A375 (cell line): ENCODE results near the gene NODAL.

- RAMPAGE, long total RNA, result no peak
Measured at GRCh38 chr10:70267296-70268035, 16.3 kb downstream of the NPFFR1 start.

DNA sequence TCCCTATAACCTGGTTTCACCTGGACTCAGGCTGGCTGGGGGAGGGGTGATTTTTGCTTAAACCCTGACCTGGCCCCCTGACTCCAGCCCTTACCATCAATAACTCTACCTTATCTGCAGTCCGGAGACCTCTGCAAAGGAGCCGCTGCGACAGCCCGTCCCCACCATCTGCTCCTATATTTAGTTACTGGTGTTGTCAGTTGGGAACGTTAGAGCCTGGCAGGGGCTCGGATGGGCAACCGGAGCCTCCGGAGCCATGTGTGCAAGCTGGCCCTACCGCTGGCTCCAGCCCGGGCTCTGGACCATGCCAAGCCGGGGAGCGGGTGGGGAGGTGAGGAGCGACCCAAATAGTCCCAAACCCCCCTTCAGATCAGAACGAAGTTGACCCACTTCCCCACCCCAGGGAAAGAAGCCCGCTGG is 1.0 kb downstream of the LRRC20 start:
- RAMPAGE, long total RNA, result no peak

DNA sequence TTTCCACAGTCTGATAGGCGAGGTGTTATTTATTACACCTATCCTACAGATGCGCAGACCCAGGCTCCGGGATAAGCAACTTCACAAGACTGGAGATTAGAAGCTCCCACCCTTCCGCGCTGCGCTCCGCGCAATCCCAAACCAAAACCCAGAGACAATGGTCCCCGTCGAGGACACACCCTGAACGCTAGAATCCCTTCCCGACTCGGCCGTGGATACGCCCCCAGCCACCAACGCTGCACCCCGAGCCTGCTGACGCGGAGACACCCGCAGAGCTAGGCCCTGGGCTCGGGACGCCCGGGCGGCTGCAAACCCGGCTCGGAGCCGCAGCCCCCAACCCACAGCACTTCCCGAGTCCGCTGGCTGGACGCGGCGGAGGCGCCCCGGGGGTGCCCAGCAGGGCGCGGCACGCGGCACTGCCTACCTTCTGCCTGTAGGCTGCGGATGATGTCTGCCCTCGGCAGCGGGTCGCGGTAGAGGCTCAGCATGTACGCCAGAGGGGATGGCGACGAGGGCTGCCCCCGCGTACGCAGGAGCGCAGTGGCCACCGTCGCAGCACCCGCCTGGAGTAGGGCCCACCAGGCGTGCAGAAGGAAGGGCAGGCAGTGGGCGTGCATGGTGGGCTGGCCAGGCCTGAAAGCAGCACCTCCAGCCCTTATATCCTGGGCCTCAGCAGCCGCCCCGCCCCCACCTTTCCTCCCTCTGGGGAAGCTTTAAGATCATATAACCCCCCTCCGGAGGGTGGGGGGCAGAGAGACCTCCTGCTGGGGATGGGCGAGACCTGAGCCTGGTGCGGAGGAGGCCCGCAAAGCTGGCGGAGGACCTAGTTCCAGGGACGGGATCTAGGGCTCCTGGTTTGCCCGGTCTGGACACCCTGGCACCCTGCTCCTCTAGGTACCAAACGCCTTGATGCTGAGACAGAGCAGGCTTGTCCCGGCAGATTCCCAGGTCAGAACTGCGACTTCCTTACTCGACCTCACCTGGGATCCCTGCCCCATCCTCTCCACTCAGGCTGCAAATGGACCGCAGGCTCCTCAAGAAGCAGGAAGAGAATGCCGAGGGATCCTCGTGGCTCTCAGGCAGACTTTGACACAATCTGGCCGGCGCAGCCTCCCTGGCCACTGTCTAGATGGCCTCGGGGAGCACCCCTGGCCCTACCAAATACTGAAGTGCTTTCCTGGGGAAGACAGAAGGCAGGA is at the start of gene NODAL:
Gene NODAL (minus strand): TSS at position 631 of the 1,199 bp plus-strand sequence.
- RAMPAGE, long total RNA, result no peak

DNA sequence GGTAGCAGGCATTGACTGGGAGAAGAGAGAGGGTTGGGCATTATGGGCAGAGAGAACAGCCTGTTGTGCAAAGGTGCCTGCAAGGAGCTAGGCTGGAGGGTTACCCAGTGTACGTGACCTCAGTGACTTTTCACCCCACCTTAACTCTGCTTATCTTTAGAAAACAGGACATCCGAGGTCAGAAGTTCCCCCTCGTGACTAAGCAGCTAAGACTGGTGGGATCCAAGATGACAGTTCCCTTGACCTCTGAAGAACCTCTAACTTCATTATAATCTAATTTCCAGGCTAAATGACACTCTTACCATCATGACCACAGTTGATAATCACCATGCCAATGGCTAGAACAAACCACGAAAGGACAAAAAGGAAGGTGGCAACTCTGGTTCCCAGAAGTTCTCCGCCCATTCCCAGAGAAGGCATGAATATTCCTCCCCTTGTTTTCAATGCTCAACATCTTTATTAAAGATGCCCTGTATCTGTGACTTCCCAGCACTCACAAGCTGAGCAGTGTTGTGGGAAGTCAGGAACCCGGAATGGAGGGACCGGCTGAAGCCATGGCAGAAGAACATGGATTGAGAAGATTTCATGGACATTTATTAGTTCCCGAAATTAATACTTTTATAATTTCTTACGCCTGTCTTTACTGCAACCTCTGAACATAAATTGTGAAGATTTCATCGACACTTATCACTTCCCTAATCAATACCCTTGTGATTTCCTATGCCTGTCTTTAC is 4.9 kb upstream of the ADAMTS14 start:
- RAMPAGE, long total RNA, result no peak

- RAMPAGE, long total RNA, result no peak
Measured at GRCh38 chr10:70681787-70682082, 9.4 kb downstream of the ADAMTS14 start.

GRCh38 chr10:71229274-71229727 is 16.9 kb downstream of the UNC5B start:
- RAMPAGE, long total RNA, result no peak

DNA sequence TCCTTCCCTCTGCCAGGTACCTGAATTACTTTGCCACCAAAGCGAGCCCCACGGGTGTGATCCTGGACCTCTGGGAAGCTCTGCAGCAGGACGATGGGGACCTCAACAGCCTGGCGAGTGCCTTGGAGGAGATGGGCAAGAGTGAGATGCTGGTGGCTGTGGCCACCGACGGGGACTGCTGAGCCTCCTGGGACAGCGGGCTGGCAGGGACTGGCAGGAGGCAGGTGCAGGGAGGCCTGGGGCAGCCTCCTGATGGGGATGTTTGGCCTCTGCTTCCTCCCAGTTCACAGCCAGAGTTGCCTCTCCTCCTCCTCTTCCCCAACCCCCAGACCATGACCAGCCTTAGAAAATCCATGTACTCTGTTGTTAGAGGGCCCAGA is 20.0 kb upstream of the SLC29A3 start:
- RAMPAGE, long total RNA, result no peak

GRCh38 chr10:71337093-71337642 is 18.1 kb downstream of the SLC29A3 start:
- RAMPAGE, long total RNA, result no peak

- RAMPAGE, long total RNA, result no peak
Measured at GRCh38 chr10:71462333-71462782, 65.6 kb downstream of the CDH23 start.

- RAMPAGE, long total RNA, result no peak
Measured at GRCh38 chr10:71547880-71548627, 151.3 kb downstream of the CDH23 start.

DNA sequence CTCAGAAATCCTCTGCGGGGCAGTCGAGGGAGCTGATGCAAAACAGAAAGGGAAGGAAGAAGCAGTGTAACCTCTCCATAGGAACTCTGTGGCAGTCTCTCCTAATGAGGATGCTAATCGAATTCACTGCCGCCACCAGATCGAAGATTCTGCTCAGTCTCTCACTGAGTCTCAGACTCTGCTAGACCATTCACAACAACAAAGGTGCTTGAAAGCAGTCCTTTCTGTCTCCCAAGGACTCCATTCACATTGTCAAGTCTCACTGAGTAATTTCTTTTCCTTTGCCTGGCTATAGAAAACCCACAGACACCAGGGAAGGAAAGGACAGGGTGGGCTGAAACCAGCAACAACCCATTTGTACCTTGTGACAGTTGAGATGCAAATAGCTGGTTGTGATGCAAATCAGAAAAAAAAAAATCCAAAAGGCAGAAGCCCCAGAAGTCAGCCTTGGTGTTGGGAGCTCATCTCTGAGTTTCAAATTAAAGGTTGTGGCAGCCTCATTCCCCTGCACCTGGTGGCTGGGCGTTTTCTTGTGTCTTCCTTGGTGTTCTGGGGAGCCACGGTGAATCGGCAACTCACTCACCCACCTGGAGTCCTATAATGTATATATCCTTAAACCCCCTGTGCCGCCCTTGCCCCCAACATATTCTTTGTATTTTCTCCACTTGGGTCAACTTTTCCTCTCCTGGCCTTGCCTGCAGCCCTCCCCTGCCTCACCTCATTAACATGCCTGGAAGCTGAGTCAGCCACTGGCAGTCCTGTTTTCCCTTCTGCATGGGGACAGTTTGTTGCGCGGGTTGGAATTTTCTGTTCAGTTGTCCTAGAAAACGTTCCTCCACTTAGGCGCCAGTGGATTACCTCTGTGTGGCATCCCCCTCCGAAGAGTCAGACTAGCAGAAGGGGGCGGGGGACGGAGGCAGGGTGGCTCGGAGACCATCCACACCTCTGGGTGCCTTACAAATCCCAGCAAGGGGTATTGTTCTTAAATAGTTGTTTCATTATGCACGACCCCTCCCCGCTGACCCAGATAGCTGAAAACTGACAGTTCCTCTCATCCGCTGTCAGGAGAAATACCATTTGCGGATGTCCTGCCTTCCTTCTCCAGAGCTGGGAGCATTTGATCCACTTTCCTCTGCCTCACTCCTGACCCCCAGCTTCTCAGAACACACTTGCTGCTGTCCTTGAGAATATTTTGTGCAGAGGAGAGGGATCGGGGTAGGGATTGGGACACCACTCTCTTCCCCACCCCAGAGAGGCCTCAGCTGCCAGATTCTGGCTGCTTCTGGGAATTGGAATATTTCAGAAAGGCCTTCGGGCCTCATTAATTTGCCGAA is 97.5 kb downstream of the C10orf105 start:
- RAMPAGE, long total RNA, result no peak

DNA sequence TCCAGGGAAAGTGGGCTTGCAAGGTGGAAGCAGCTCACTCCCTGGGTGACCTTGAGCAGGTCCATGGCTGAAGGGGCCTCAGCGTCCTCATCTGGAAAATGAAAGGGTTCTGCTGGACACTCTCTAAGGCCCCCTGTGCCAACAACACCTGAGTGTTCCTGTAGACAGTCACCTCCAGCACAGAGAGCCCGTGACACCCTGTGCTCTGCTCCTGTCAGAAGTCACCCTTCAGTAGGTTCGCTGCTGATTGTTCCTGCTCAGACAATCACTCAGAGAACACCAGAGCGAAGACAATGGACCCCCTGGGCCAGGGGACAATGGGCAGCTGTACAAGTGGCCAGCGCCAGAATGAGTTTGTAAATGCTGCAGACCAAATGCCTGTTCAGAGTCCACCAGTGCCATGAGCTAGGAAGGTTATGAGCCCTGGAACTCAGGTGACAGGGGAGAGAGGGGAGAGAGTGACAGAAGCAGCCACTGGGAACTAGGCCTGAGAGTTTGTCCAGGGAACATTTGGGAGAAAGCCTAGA is 60.6 kb downstream of the C10orf105 start:
- RAMPAGE, long total RNA, result no peak

GRCh38 chr10:71766921-71767544 is 6.3 kb downstream of the VSIR start:
- RAMPAGE, long total RNA, result no peak

- RAMPAGE, long total RNA, result no peak
Measured at GRCh38 chr10:71806798-71807195, 33.5 kb upstream of the VSIR start.

DNA sequence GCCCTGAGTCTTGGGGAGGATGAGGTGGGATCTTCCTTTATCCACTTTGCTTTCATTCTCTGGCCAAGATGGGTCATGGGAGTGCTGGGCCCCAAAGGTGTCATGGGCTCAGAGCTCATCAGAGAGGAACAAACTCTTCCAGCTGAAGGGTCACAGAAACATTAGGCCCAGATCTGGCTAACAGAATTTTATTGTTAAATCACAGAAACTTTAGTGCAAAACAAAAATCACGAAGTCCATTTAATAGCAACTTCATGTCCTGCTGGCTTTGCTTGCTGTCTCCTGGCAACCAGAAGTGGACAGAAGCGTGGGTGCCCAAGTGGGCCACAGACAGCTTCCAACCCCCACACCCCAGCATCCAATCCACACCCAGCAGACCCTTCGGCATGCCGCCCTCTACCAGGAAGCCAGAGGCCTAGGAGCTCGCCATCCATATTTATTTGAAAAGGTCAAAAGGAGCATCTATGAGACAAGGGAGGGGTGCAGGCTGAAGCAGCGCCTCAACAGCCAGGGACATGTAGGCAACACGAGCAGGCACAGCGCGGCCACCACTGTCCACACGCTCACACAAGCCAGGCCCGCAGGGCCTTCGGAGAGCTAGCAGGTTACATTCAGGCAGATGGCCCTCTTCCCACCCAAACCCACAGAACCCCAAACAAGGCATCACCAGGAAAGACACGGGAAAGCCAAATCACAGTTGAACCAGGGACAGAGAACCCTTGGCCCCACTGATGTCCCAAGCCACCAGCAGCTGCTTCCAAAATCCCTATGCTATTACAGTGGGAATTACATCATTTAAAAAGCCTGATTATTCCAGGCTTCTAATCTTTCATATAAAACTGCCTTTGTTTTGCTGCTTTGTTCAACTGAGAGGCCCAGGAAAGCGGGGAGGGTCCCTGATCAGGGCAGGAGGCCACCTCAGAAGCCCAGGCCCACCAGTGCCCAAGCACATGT is 34.6 kb downstream of the PSAP start:
- RAMPAGE, long total RNA, result no peak

DNA sequence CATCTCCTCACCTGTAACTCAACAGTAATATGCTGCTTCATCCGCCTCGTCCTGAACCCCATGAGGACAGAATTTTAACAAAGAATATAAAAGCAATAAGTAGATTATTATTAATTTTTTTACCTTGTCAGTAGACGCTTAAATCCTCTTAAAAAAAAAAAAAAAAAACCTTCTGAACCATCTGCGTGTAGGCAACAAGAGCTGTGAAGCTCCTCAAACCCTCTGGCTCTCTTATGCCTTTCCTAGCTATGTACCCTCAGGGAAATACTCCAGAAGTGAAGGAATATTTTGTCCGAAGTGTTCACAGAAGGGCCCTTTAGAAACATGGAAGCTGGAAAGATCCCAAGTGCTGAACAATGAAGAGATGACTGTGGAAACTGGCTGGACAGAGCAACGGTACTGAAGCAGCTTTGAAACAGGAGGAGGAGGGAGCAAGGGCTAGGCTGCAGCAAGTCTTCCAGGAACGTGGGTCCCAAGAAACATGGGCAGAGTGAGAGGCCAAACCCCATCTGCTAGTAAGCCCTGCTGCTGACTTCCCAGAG is 2.9 kb upstream of the PSAP start:
- RAMPAGE, long total RNA, result no peak

- RAMPAGE, long total RNA, result no peak
Measured at GRCh38 chr10:71985464-71985898, 21.3 kb downstream of the CHST3 start.

DNA sequence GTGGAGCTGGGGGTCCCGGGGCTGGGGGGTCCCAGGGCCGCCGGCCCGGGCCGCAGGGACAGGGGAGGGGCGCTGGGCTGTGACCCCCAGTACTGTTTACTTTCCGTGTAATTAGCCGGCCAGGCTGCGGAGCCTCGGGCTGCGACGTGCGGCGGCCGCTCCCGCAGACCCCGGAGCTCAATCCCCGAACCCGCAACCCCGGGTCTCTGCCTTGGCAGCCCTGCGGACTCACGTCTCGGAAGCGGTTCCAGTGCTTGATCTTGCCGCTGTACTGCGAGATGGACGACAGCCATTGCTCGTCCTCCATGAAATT is 487 bp downstream of the SPOCK2 start:
- RAMPAGE, long total RNA, result no peak

- RAMPAGE, long total RNA, result no peak
Measured at GRCh38 chr10:72107346-72107747, 19.0 kb upstream of the SPOCK2 start.

- RAMPAGE, long total RNA, result no peak
Measured at GRCh38 chr10:72223567-72224230, 7.6 kb upstream of the ASCC1 start.